Glomerular endothelial cell (primary cell): ENCODE data around the genes KRBA1 and ATP6V0E2.

DNA sequence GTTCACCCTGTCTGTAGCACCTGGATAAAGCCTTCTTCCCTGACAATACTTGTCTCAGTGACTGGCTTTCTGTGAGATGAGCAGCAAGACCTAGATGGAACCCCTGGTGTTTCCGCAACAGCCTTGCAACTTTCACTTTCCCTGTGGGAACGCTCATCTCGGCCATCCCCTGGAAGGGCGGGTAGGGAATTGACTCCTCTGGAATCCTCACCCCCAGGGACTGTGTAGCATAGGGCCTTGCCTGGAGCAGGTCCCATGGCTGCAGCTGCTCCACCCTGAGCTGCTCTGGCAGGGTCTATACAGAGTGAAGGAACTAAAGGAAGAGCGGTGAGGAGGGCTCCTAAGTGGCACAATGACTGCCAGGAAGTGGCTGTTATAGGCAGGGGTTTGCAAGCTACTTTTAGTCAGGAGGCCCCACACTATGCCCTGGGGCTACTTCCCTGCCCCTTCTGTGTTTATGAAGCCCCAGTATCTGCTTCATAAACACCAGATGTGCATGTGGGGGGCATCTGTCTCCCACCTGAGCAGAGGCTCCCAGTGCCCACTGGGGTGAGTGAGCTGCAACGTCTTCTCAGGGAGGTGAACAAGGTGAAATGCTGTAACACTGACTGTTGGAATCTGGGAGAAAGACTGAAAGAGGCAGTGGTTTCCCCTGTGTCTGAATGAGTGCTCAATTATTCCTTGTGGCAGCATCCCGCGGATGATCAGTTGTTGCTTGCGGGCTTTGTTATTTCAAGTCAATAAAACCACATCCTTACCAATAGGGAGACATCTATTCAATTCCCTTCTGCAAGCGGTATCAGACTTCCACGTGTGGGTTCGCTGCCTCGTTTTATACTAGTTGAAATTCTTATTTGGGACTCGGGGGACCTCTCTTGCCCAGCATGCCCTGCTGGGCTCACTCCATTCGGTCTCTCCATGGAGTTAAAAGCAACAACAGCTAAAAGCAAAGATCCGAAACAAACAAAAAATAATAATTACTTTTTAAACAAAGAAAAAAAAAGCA lies 51.1 kb upstream of the ZNF746 start:
- RAMPAGE, long total RNA = no peak

- RAMPAGE, long total RNA = no peak
These were observed 92.8 kb upstream of the ZNF746 start for GRCh38 chr7:149590113-149591150.

DNA sequence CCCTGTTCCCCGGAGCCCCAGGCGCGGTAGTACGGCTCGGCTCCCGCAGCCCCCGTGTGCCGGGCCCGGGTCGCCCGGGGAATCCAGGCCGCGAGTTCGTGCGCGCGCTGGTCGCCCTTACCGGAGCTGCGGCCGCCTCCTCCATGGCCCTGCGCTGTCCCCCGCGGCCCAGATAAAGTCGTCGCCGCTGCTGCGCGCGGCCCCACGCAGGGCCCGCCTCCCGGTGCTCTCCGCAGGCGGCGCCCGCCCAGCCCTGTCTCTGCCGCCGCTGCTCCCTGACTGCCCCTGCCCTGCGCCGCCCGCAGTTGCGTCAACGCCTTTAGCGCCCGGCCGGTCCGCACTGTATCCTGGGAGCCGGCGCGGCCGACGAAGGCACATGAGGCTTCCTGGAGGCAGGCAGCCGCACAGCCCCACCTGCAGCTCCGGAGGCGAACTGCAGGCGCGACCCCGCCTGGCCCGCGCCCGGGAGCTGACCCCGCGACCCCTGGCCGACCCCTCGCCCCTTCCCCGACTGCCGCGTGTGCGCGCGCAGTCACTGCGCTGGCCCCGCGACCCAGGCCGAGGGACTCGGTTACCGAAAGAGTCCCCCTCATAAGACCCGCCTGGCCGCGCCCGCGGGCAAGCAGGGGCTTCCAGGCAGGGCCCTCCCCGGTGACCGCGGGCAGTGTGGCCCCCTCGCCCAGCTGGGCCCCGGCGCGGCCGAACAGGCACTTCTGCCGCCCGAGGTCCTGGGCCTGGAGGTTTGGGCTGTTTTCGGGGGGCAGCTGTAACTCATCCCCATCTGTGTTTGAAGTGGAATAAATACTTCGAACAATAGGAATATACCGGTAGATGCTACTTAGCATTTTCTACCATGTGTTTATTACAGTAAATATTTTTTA lies 90.1 kb upstream of the KRBA1 start:
- RAMPAGE, long total RNA = no peak

GRCh38 chr7:149714398-149715374 lies at the start of gene KRBA1:
KRBA1 (plus strand) TSS chr7:149714951.
- RAMPAGE, long total RNA = no peak

GRCh38 chr7:149742129-149742486 lies 27.4 kb downstream of the KRBA1 start:
- RAMPAGE, long total RNA = no peak

DNA sequence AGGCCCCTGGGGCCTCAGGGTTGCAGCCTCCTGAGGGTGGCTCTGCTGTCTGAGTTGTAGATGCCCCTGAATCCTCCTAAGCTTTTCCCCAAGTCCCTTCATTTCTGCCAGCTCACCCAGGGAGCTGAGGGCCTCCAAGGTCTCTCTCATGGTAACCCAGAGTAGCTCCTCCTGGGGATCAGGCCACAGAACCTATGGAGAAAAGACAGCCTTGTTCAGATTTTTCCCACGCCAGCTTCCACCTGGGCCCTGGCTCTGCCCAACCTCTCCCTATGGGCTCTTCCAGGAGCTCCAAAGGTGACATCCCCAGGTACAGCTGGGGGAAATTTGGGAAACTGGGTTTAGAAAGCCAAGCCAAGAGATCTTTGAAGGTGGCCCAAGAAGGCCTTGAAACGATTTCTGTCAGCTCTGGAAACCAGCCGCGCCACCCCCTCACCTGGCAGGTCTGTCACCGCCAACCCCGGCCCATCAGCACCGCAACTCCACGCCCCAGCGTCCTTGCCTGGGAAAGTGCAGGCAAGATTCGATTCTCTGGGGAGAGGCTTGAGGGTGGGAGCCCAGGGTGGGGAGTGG lies 2.4 kb downstream of the ZNF467 start:
- RAMPAGE, long total RNA = no peak

- RAMPAGE, long total RNA = no peak
These were observed 1.6 kb downstream of the ZNF467 start for GRCh38 chr7:149771456-149772579.

DNA sequence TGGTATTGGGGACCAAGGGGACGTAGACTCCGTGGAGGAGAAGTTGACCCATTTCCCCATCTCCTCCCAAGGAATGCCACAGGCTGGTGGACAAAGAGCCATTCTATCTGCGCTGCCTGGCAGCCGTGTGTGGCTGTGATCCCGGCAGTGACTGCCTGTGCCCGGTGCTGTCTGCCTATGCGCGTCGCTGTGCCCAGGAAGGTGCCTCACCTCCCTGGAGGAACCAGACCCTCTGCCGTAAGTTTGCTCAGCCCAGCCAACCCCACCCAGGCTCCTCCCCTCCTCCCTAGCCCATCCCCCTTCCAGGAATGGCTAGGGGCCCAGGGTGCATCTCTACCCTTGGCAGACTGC lies 10.0 kb upstream of the ZNF467 start:
- RAMPAGE, long total RNA = no peak

GRCh38 chr7:149791427-149791673 lies 18.0 kb upstream of the ZNF467 start:
- RAMPAGE, long total RNA = no peak

DNA sequence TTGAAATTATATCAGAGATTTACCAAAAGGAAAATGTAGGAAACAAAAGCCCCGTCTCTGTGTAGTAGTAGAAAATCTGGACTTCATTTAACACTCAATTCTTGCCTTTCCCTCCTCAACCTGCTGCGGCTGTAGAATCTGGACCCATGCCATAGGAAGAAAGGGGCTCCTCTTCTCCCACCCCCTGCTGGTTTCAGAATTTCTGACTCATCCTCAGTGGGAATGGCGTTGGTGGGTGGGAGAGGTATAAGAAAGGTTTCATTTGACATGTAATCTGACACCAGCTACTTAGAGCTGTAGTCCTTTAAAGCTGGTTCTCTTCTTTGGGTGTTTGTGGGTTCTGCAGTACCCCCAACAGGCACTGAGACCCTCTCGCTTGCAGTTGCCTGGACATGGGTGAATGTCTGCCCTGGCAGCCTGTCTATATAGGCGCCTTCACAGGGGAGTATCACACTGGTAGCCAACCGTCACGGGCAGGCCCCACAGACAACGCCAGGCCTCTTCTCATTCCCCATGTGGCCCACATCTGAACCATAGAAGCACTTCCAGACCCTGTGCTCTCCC lies 17.2 kb downstream of the ZNF862 start:
- RAMPAGE, long total RNA = no peak

GRCh38 chr7:149869895-149870613 lies 3.7 kb upstream of the ATP6V0E2 start:
- RAMPAGE, long total RNA = no peak

GRCh38 chr7:149873665-149874168 lies at the start of gene ATP6V0E2:
ATP6V0E2 (plus strand) TSS chr7:149873969.
- RAMPAGE, long total RNA = start-site peak on the plus strand at chr7:149873967-149874047, 156 and 311 reads in 2 replicates

- RAMPAGE, long total RNA = no peak
These were observed 455 bp upstream of the LRRC61 start for GRCh38 chr7:150322812-150322987.

- RAMPAGE, long total RNA = no peak
These were observed 4.0 kb downstream of the RARRES2 start for GRCh38 chr7:150337035-150338292.

- RAMPAGE, long total RNA = no peak
These were observed 3.0 kb downstream of the ZNF775 start for GRCh38 chr7:150382109-150382644.

GRCh38 chr7:150402568-150403376 lies 2.7 kb upstream of the ENSG00000284691 start:
- RAMPAGE, long total RNA = no peak

DNA sequence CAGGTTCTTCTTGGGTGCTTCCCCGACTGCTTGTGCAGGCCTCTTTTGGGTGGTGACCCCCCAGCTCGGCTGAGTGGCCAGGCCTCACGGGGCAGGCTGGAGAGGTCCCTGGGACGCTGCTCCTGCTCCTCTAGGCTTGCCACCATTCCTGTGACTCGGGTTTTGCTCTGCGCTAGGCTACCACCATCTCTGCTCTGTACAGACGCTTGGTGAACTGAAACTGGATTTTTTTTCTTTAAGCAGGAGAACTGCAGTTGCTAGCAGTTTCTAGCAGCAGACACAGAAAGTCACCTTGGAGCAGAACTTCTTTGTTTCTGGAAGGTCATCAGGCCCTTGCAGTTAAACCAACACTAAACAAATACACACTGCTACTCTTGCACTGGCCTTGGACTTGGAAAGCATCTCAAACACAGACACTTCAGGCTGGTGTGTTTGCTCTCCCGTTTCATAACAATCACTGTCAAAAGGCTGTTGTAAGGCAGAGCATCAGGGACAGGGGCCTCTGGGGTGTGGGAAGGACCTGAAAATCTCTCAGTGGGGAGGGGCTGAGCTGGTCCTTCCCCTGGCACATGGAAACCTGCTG lies 9.8 kb downstream of the ENSG00000284691 start:
- RAMPAGE, long total RNA = no peak

GRCh38 chr7:150481533-150481988 lies 31.1 kb downstream of the GIMAP8 start:
- RAMPAGE, long total RNA = no peak

- RAMPAGE, long total RNA = no peak
These were observed 1.4 kb downstream of the GIMAP4 start for GRCh38 chr7:150568554-150569109.

GRCh38 chr7:150629060-150630105 lies 2.8 kb downstream of the GIMAP6 start:
- RAMPAGE, long total RNA = no peak